Choroid plexus epithelial cell (primary cell): ENCODE measurements around a stretch of chr10.

- RRBS: no CpG with 5 or more reads among the region's 14 CpGs
Measured at GRCh38 chr10:101818869-101819483, 732 bp upstream of the OGA start.

GRCh38 chr10:101840527-101841190 is 2.9 kb downstream of the KCNIP2 start:
- RRBS: no CpG with 5 or more reads among the region's 38 CpGs

- RRBS: no CpG with 5 or more reads among the region's 13 CpGs
Measured at GRCh38 chr10:102055149-102055509, 844 bp downstream of the ARMH3 start.

GRCh38 chr10:102112937-102113700 is 7.0 kb downstream of the LDB1 start:
- RRBS: no CpG with 5 or more reads among the region's 7 CpGs

DNA sequence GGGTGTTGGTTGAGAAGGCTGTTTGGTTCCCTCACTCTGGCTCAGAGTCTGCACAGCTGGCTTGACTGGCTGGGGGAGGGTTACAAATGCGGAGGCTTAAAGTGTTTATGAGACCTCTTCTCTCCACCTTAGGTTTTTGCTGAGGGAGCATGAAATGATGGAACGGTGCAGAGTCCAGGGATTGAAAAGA is 1.5 kb upstream of the LDB1 start:
- RRBS: no CpG with 5 or more reads among the region's 2 CpGs

DNA sequence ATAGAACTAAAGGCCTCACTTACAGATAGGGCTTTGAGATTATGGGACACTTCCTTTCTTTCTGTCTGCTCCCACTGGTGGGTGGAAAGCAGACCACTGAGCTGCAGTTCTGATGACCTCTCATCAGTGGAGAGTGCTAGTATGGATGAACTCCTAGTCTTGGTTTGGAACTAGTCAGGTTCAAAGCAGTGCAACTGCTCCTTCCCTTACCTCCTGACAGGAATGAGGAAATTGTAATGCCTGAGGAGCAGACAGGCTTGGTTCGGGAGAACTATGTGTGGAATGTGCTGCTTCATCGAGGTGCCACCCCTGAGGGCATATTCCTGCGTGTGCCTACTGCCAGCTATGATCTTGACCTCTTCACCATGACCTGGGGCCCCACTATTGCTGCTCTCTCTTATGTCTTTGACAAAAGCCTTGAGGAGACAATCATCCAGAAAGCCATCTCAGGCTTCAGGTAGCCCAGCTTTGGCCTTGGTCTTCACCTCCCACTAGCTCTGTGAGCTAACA is 27.5 kb upstream of the NFKB2 start:
- RRBS: no CpG with 5 or more reads among the region's 3 CpGs

DNA sequence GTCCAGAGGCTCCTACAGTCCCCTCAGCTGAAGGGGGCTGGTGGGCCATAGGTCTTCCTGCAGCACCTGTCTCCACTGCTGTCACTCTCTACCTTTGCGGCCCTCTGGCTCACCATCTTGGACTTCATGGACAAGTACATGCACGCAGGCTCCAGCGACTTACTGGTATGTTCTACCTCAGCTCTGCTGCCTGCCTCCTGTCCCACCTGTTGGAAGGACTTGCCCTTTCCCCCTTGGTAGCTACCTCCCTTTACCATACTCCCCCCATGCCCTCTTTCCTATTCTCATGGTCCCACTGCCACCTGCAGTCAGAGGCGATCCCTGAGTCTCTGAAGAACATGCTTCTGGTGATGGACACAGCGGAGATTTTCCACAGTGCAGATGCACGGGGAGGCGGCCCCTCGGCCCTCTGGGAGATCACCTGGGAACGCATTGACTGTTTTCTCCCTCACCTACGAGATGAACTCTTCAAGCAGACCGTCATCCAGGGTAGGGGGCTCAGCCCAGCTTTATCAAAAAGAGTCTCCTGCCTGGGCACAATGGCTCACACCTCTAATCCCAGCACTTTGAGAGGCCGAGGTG is 15.2 kb upstream of the NFKB2 start:
- RRBS: no CpG with 5 or more reads among the region's 12 CpGs

DNA sequence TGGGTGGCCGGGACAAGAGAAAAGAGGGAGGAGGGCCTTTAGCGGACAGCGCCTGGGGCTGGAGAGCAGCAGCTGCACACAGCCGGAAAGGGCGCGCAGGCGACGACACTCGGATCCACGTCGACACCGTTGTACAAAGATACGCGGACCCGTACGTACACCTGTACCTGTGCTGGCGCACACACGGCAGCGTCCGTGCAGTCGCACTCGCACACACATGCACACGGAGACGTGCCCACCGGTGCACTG is 957 bp upstream of the NFKB2 start:
- RRBS: 3% methylated on average over 4 of the region's 25 CpGs

- RRBS: 3% methylated on average over 3 of the region's 16 CpGs
Measured at GRCh38 chr10:102395820-102396493, 452 bp downstream of the NFKB2 start.

GRCh38 chr10:102397175-102397878 is 1.8 kb downstream of the NFKB2 start:
- RRBS: no CpG with 5 or more reads among the region's 10 CpGs

DNA sequence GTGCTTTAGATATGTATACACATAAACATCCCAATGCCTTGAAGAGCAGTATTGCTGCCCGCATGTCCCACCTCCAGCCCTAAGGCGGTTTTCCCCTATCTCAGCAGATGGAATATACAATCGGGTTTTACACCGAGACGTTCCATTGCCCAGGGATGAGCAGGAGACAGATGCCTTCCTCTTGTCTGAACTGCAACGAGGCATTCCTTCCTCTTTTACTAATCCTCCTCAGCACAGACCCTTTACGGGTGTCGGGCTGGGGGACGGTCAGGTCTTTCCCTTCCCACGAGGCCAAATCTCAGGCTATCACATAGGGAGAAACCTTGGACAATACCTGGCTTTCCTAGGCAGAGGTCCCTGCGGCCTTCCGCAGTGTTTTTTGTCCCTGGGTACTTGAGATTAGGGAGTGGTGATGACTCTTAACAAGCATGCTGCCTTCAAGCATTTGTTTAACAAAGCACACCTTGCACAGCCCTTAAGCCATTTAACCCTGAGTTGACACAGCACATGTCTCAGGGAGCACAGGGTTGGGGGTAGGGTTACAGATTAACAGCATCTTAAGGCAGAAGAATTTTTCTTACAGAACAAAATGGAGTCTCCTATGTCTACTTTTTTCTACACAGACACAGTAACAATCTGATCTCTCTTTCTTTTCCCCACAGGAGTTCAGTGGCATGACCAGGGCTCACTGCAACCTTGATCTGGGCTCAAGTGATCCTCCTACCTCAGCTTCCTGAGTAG is 3.5 kb upstream of the C10orf95 start:
- RRBS: no CpG with 5 or more reads among the region's 12 CpGs

DNA sequence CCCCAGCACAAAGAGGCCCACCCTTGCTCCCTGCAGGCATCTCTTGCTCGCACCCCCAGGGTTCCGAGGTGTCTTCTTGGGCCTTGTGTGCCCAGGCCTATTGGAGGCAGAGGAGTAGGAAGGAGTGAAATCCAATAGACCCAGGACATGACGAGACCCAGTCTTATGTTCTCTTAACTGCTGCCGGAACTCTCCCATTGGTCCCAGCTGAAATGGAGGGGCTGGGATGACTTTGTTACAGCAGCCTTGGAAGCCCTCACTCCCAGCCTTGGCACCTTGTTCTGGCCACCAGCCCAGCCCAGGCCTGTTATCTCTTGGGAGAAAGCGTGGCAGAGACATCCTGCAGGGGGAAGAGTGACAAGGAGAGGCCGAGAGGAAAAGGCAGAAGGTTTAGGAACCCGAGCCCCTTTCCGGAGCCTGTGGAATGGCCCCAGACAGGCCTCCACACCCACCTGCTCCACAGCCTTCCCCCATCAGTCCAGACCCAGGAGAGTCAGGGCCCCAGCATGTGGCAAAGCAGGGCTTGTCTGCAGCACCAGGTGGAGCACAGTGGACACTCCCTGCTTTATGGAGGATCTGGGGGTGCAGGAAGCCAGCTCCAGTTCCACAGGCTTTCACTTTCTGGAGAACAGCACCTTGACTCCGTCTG is 24.2 kb upstream of the TRIM8 start:
- RRBS: no CpG with 5 or more reads among the region's 9 CpGs

DNA sequence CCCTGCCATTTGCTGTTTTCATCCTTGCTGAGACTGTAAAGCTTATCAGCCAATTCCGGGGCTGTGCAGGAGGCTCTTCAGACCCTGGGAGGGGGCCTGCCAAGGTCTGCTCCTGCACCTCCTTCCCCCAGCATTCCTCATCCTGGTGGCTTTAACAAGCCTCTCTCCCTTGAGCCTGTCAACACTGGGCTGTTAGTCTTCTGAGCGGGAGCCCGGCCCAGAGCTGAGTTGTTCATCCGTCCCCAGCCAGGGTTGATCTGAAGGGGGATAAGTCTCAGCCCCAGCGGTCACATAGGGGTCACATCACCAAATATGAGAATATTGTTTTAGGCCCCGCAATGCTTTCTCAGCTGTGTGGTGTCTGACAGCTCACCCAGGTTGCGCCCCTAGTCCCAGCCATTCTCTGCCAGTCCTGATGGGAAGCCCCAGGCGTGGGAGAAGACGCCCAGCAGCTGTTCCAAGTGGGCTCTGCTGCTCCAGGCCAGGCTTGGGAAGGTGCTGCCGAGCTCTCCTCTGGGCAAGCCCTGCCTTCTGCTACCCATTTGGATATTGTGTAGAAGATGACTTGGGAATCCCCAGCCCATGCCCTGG is 23.6 kb upstream of the TRIM8 start:
- RRBS: no CpG with 5 or more reads among the region's 10 CpGs

- RRBS: no CpG with 5 or more reads among the region's 23 CpGs
Measured at GRCh38 chr10:102627175-102628302, 16.7 kb upstream of the TRIM8 start.

- RRBS: no CpG with 5 or more reads among the region's 9 CpGs
Measured at GRCh38 chr10:102633158-102633798, 11.0 kb upstream of the TRIM8 start.

DNA sequence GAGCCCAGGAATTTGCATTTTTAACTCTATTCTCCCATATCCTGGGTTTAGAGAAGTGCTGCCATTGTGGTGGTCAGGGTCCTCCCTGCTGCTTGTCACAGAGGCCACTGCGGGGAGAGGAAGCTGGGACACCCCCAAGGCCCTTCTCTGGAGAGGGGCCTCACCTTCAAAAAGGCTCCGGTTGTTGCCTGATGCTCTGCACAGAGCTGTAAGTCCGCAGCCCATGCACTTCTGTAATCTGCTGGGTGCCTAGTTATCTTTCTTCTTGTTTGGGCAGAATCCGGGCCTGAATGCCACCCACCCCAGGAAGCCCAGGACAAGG is 14.9 kb downstream of the TRIM8 start:
- RRBS: 76% methylated on average over 2 of the region's 4 CpGs

- RRBS: no CpG with 5 or more reads among the region's 14 CpGs
Measured at GRCh38 chr10:102762524-102763724, 19.2 kb downstream of the WBP1L start.

GRCh38 chr10:102773401-102773897 is 29.7 kb downstream of the WBP1L start:
- RRBS: no CpG with 5 or more reads among the region's 3 CpGs

DNA sequence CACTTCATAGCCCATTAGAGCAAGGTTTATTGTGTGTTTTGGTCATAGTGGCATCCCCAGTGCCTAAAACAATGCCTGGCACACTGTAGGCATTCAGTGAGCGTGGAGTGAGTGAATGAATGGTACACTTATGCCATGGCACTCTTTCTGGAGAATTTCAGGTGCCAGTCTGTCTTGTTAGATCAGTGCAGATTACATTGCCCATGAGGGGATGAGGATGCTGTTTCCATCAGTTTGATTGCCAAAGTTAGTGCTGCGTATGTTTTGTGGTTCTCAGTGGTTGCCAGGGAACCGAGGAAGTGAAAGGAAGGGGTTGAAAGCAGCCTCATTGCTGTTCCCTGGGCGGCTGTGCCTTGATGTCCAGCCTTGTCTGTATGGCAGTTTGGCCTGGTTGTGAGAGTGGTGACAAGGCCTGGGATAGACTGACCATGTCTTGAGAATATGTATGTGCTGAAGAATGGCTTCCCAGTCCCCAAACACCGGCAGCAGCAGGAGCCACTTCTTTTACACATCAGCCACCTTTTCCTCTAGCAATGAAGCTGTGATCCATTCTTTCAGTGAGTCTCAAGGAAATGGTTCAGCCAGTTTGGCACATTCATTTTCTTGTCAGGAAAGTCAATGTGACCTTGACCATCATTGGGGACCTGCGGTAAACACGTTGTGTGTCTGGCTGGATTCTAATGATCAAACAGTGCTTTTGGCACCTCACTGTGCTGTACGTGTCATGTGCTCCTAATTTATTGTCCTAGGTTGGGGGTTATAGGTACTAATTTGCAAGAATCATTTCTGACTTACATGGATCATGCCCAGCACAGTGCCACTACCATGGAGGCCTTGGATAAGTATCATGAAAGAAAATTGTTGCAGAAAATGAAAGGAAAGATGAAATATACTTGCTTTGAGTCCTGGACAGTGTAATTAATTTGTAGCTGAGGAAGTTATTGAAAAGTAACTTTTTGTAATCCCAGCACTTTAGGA is 30.4 kb downstream of the WBP1L start:
- RRBS: no CpG with 5 or more reads among the region's 8 CpGs

DNA sequence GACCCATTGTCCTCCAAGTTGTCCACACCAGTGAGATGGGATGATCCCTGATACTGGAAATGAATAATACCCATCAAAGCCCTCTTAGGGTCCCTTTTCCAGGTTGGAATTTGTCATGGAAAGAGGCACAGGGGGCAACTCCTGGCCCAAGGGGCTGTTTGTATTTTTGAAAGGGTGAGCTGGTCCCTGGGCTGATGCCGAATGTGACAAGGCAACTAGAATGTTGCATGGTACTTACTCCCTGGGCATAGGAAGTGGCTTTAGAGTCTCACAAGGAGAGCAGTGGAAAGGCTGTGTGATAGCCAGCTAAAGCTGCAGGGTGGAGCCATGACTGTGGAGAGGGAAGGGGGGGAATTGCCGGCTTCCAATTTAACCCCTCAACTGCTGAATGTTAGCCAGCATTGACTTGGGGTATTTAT is 37.2 kb downstream of the WBP1L start:
- RRBS: no CpG with 5 or more reads among the region's 2 CpGs